Colic lymph node (tissue), 1 donor: Measurements from ENCODE around the genes KLF5, TBC1D4 and ACOD1.

DNA sequence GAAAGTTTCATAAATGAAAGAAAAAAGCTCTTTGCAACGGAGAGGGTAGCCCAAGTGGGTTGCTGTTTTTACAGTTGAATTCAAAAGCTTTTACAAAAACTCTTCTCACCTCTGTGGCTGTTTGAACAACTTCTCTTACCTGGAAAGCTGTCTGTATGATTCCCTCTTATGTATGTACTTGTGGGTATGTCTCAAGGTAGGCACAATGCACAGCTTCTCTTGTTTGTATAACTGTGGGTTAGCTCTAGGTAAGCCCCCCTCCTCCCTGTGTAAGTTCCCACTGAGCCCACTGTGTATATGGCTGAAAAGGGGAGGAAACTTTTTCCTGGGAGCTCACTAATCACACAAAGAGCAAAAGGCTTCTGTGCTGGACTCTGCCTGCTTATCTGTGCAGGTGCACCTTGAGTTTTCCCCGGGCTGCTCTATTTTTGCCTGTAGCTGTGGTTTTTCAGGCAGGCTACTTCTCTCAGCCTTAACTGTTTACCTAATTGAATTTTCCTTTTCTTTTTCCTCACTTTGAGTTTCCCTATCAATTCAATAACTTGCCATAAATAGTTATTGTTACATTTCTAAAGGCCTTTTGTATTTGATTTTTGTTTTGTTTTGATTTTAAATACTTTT, 424.3 kb downstream of the KLHL1 start:
- PRO-cap = no peak

- PRO-cap = no peak
Observed at GRCh38 chr13:71290812-71291829, 575.9 kb downstream of the DACH1 start.

- PRO-cap = no peak
Observed at GRCh38 chr13:72552312-72552598, 175.2 kb downstream of the MZT1 start.

DNA sequence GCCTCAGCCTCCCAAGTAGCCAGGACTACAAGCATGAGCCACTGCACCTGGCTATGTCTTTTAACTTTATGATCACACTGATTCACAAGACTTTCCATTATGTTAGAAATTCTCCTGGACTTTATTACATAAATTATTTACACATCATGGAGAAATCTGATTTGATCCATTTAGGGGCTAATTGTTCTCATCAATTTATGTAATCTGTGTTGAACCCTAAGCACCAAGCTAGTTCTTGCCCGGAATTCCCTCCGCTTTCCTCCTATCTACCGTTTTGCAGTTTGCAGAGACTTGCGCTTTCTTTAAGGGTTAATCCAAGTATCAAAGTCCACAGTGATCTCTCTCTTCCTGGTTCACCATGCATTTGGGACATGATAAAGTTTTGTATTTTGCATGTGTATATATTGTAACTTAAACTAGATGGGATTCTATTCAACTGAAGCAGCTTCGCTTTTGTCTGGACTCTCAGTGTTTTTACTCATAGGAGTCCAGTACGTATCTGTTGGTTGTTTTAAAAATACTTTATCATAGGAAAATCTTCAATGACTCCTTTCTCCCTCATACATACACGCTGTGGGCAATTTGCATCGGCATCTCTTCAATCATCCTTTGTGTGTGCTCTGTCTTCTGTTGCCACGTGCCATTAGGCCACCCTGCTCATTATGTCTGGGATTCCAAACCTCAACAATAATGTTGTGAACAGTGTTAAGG, 13.7 kb upstream of the KLF5 start:
- PRO-cap = no peak

DNA sequence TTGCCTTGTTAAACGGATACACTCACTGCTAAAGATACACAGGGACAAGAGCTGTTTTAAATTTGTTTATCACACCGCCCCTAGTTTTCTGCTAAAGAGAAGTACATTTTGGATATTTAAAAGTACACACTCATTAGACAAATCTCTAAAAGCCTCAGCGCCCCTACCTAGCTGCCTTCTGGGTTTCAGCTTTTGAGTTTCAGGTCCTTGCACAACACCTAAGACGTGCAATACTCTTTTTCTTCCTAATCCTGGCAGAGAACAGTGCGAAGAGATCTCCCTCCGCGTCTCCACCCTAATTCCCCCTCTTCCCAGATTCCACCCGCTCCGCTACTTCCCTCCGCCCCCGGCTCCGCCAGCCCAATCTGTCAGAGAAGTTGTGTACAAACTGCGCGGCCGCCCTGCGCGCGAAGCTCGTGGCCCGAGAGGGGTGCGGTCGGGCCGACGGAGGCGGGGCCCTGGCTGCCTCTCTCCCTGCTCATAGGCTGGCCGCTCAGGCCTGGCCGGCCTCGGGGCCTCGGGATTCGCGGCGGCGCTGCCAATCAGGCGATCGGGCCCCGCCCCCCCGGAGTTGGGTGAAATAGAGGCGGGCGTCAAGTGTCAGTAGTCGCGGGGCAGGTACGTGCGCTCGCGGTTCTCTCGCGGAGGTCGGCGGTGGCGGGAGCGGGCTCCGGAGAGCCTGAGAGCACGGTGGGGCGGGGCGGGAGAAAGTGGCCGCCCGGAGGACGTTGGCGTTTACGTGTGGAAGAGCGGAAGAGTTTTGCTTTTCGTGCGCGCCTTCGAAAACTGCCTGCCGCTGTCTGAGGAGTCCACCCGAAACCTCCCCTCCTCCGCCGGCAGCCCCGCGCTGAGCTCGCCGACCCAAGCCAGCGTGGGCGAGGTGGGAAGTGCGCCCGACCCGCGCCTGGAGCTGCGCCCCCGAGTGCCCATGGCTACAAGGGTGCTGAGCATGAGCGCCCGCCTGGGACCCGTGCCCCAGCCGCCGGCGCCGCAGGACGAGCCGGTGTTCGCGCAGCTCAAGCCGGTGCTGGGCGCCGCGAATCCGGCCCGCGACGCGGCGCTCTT, at the start of gene KLF5:
TSS of gene KLF5 (plus strand) at position 606 of the 1,065 bp plus-strand sequence.
- PRO-cap = bidirectional peak, plus-strand start at position 606 of the sequence, minus-strand start at position 379 of the sequence

DNA sequence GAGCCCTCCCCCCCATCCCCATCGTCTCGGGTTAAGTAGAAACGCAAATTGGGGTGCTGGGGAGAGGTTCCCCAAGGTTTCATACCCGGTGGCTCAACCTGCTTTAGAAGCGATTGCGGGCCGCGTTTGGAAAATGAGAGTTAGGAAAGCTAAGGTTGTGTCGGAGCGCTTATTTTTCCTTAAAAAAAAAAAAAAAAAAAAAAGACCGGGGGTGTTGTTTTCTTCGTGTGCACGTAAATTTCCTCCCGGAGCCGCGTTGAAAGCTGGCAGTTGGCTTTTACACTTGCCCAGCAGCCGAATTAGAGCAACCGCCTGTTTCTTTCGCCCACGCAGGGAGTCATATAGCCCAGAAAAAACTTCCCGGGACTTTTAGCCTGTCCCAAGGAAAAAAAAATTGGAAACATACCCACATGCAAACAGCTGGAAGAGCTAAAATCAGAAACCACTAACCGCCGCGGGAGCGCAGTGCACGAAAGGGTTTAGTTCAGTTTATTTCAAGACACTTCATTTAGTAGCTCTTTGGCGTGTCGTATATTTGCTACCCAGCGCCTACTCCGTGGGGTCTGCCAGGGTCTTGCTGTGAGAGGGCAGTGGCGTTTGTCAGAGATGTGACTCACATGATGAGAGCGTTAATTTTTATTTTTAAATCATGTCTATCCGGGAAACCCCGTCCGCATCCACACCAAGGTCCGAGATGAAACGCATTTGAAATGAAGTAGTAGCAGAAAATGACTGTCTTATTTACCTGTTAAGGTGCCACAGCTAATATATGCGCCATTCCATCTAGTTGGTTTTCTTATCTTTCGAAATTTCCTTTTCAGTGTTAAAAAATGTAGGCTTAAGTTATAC, 1.4 kb downstream of the KLF5 start:
- PRO-cap = no peak

GRCh38 chr13:73294165-73294515, 235.3 kb downstream of the KLF5 start:
- PRO-cap = no peak

GRCh38 chr13:73323447-73324394, 264.9 kb downstream of the KLF5 start:
- PRO-cap = no peak

GRCh38 chr13:73870978-73871502, 812.2 kb downstream of the KLF5 start:
- PRO-cap = no peak

- PRO-cap = no peak
Observed at GRCh38 chr13:73907426-73908168, 848.8 kb downstream of the KLF5 start.

GRCh38 chr13:74061813-74062309, 1003.1 kb downstream of the KLF5 start:
- PRO-cap = no peak

DNA sequence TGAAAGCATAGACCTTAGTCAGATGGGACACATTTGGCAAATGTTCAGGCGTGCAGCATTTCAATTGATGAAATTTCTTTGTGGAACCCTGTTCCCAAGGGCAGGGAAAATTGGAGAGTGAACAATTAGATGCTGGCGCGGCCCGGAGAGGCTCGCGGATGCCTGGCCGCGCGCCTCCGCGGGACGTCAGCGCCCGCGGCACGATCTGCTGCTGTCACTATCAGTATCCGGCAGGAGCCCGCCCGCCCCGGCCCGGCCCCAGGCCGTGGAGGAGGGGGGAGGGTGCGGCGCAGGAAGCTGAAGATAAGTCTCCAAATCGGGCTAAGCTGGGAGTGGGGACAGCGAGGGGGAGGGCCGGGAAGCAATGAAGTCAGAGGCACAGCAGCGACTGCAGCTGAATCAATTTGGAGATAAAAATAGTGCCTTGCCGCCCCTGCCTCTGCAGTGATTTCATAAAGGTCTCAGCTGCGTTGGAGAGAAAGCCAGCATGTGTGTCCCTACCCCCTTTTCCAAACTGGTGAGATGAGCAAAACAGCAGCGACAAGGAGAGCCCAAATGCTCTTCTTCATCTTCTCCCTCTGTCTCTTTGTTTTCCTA, 906.2 kb downstream of the TBC1D4 start:
- PRO-cap = no peak

- PRO-cap = no peak
Observed at GRCh38 chr13:75349133-75349561, 132.8 kb downstream of the TBC1D4 start.

DNA sequence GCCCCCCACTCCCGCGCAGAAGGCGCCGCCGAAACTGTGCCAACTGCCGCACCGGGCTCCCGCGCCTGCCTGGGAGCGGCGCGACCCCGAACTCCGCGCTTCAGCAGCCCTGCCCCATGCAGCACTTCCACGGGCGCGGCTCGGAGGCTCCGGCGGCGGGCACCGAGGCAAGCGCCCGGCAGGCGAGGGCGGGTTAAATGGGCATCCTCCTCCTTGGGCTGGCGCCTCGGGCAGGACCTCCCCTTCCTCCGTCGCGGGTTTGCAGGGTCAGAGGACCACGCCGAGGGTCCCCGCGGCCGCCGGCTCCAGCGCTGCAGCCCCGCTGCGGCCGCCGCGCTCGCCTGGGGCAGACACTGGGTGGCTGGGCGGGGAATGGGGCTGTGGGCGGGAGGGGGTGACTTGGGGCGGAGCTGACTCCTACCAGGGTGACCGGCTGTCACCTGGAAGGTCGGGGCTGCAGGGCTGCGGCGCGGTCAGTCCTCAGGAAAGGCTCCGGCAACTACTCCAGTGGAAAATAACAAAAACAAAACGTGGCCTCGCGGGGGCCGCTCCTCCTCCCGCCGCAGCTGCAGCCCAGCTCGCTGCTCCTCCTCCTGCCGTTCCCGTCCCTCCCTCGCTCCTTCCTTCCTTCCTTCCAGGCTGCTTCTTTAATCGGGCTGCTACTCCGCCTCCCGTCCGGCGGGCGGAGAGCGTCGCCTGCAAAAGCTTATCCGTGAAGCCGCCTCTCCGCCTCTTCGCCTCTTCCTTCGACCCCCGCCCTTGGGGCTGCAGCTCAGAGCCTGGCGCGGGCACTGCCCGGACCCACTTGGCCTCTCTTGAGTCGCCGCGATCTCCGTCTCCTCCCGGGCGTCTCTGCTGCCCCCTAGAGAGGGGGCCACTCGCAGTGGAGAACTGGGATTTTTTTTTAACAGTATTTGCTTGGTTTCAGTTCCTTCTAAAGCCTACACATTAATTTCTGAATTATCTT, at the start of gene TBC1D4:
TSS of gene TBC1D4 (minus strand) at position 355 of the 967 bp plus-strand sequence.
- PRO-cap = unidirectional peak, minus-strand start at position 355 of the sequence

GRCh38 chr13:75828876-75829261, 192.7 kb downstream of the LMO7 start:
- PRO-cap = no peak

DNA sequence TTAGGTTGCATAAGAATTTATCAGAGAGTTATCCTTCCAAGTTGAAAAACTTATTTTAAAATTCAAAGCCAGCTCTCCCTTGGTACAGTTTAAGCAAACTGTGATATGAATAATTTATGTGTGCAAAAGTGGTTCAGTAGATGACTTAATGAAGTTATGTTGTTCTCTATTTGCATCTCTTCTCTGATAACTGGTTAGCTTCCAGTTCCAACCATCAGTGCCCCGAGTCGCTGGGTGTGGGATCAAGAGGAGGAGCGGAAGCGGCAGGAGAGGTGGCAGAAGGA, 204.0 kb downstream of the LMO7 start:
- PRO-cap = no peak

DNA sequence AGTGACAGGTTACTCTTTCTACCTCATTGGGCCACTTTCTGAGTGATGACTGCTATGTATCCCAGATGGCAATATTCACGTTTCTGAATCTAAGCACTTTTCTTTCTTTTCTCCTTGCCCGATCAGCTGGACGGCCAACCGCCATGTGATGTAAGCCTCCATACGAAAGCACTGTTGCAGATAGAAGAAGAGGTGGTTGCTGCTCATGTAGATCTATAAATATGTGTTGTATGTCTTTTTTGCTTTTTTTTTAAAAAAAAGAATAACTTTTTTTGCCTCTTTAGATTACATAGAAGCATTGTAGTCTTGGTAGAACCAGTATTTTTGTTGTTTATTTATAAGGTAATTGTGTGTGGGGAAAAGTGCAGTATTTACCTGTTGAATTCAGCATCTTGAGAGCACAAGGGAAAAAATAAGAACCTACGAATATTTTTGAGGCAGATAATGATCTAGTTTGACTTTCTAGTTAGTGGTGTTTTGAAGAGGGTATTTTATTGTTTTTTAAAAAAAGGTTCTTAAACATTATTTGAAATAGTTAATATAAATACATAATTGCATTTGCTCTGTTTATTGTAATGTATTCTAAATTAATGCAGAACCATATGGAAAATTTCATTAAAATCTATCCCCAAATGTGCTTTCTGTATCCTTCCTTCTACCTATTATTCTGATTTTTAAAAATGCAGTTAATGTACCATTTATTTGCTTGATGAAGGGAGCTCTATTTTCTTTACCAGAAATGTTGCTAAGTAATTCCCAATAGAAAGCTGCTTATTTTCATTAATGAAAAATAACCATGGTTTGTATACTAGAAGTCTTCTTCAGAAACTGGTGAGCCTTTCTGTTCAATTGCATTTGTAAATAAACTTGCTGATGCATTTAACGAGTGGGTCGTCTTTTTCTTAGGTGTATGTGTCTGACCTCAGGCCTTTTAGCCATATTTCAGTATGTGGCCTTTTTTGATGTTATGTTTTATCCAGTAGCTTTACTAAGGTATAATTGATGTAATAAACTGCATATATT, 222.0 kb downstream of the LMO7 start:
- PRO-cap = no peak

DNA sequence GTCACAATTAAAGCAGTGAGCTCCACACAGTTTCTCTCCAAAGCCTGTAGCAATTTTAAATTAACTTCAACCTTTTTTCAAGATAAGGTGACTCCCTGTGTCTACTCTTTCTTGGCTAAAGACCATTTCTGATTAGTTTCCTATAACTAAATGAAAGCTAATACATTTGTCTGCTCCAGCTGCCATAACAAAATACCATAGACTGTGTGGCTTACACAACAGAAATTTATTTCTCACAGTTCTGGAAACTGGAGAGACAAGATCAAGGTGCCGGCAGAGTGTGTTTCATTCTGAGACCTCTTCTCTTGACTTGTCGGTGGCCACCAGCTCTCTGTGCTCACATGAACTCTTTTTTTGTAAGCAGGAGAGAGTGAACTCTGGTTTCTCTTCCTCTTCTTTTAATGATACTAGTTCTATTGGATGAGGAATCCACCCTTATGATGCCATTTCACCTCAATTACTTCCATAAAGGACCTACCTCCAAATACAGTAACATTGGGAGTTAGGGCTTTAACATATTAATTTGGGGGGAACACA, 11.8 kb downstream of the KCTD12 start:
- PRO-cap = no peak

- PRO-cap = no peak
Observed at GRCh38 chr13:76948075-76948562, at the start of gene ACOD1. Gene ACOD1 (plus strand): TSS chr13:76948511.

DNA sequence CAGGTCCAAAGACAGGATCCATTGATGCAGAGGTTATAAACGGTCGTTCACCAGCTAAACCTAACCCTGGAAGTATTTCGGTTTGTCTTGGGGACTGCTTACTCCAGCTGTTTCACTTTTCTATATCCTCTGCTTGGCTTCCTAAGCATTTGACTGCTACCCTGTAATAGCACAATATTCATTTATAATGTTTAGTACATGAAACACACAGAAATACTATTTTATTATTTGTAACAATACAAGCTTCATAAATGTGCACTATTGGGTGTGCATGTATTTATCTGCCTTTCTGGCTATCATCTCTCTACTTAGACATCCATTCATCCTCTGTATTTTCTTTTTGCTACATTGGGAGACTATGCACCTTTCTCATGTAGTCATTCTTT, 26.5 kb upstream of the FBXL3 start:
- PRO-cap = no peak